ENCODE measurements around a stretch of chr5.

DNA sequence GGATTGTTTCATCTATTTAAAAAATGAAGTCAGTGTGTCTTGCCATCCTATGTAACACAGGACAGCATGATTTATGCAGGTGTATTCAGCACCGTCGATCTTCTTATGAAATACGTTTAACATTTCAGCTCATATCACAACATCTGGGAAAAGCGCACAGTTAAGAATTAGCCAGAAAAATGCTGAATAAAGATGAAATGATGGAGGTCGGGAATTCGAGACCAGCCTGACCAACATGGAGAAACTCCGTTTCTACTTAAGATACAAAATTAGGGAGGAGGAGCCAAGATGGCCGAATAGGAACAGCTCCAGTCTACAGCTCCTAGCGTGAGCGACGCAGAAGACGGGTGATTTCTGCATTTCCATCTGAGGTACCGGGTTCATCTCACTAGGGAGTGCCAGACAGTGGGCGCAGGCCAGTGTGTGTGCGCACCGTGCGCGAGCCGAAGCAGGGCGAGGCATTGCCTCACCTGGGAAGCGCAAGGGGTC lies 107.3 kb upstream of the COX7C start:
- PRO-cap = no peak
- RAMPAGE, long total RNA, 2 experiments = no peak in any of the 2 experiments

- PRO-cap = no peak
- RAMPAGE, long total RNA, 2 experiments = no peak in any of the 2 experiments
These were observed 37.8 kb downstream of the RASA1 start for GRCh38 chr5:87305170-87306124.

GRCh38 chr5:87320777-87321085 lies 53.0 kb downstream of the RASA1 start:
- PRO-cap = no peak
- RAMPAGE, long total RNA, 2 experiments = no peak in any of the 2 experiments

GRCh38 chr5:87337830-87338258 lies 70.2 kb downstream of the RASA1 start:
- PRO-cap = no peak
- RAMPAGE, long total RNA, 2 experiments = no peak in any of the 2 experiments

GRCh38 chr5:87392175-87392929 lies 20.4 kb downstream of the CCNH start:
- PRO-cap = no peak
- RAMPAGE, long total RNA, 2 experiments = no peak in any of the 2 experiments

DNA sequence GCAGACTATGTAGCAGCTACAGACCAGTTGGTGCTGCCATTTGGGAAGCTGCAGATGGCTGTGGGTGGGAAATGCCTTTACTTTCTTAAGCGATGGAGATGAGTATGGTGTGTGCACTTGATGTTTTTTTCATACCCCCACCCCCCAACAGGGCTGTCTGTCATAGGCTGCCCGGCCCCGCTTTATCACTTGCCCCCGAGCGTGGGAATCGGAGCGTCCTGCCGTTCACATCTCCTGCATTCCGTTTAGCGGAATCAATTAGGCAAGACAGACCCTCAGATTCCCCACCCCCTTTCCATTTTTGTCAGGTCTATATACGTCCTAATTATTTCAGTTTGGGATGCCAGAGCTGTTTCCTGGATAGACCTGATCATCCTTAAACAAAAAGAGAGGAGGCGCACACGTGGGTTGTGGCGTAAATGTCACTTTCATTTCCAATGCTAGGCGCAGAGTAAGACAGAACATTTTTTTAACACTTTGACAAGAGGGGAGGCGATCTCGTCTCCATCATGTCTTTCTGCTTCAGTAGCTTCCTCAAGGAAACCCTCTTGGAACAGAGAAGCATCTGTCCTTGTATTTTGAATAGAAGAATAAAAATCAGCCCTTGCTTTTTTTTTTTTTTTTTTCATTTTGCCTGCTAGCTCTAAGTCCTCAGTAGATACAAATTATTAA lies 217.2 kb downstream of the MEF2C start:
- PRO-cap = no peak
- RAMPAGE, long total RNA, 2 experiments = no peak in any of the 2 experiments

DNA sequence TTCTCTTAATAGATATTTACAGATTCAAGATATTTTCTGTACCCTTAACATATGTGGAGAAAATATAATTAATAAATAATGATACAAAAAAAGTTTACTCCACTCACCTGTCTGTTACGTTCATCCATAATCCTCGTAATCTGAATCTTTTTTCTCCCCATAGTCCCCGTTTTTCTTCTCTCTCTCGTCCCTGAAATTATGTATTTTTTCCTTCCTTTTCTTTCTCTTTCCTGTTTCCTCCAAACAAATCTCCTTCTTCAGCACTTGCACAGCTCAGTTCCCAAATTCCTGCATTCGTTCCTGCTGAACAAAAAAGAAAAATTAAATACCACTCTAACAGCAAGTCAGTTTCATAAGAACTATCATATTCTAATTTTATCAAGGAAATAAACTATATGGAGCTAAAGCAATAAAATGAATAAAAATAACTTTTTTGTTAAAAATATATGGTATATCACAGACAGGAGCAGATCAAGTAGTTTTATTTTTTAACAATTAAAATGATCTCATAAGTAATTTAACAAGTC lies 59.3 kb downstream of the MEF2C start:
- PRO-cap = no peak
- RAMPAGE, long total RNA, 2 experiments = no peak in any of the 2 experiments

GRCh38 chr5:88833185-88833710 lies 49.7 kb downstream of the MEF2C start:
- PRO-cap = bidirectional peak, plus-strand start at chr5:88833563, minus-strand start at chr5:88833509
- RAMPAGE, long total RNA, 2 experiments = no peak in any of the 2 experiments

- PRO-cap = unidirectional peak, plus-strand start at chr5:88881694; bidirectional peak, plus-strand start at chr5:88881862, minus-strand start at chr5:88881828
- RAMPAGE, long total RNA, 2 experiments = no peak in any of the 2 experiments
These were observed 1.5 kb downstream of the MEF2C start for GRCh38 chr5:88881187-88882269.

- PRO-cap = no peak
- RAMPAGE, long total RNA, 2 experiments = no peak in any of the 2 experiments
These were observed 201.1 kb downstream of the CETN3 start for GRCh38 chr5:90208028-90209231.

DNA sequence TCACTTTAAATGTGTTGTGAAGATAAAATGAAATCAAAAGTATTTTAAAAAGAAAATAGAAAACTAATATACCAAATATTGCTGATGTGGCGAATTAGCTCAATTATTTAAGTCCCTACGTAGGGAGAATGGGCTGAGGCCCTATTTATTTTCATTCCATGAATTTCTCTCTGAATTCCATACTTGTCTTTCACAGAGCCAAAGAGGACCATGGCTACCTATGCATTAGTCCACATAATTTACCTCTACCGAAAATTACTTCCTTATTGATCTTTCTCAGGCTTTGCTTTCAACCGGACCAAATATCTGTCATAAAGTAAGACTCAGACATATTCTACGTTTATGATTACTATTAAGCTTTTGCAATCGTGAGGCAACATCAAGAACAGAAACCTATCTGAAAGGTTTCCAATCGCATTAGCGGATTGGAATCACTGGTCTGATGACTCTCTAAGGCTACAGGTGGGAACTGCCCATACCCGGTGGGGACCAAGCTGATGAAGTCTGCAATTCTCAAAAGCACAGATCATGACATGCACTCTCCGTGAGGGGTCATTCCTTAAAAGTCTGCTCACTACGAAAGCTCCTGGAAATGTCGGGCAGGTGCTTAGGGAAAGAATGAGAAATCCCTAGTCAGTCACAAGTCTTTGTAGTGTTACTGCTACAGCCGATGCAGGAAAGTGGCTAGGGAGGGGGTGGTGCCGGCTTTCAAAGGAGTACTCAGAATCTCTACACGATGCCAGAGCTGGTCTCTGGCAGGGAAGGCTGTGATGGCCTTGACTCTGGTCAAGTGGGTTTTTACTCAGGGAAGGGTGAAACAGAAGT lies 1.5 kb downstream of the MBLAC2 start:
- PRO-cap = no peak
- RAMPAGE, long total RNA, 2 experiments = no peak in any of the 2 experiments

DNA sequence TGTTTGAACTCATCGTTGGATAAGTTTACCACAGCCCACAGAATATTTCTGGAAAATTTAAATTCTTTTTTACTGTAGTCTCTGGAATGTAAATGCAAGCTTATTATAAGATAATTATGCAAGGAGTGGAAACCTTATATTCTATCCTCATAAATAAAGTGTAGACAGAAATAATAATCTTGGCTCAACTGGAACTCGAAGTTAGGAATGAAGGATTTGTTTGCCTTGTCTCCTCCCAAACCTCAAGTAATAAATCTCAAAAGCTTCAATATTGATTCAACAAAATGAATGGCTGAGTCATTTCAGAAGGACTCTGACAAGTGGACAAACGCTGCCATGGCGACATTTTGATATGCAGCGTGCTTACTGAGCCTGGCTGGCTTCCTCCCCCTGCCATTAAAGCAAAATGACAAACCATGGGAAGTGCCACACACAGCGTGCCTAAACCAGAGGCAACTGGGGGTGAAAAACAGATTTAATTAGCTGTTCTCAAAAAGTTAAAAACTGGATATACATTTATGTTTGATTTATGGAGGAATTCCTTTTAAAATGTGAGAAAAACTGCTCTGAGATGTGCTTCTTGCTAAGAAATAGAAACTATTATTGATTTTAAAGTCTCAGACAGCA lies 10.5 kb upstream of the ADGRV1 start:
- PRO-cap = no peak
- RAMPAGE, long total RNA, 2 experiments = no peak in any of the 2 experiments

GRCh38 chr5:90878032-90878585 lies 319.5 kb downstream of the ADGRV1 start:
- PRO-cap = no peak
- RAMPAGE, long total RNA, 2 experiments = no peak in any of the 2 experiments

DNA sequence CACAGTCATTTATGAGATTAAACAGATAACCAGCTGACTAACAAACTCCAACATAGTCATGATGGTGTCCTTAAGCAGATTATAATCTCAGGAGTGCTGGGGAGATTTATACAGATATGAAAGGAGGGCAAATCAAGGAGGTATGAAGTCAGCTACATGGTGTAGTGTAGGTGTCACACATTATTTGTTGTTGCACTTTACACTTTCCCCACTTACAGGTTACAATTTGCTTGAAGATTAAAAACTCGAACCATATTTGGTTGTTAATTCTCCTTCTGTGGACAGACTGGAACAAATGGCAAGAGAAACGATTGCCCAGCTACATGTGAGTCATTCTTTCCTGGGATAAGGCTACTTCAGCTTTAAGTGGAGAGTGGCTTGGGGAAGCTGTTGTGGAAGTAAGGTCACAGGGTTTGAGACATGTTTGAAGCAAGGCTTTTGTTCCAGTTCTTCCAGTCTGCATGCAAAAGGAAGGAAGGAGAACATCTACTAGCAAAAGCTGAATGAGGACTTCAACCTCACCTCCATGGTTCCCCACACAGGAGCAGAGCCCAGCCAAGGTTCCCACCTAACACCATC lies 320.1 kb downstream of the ADGRV1 start:
- PRO-cap = unidirectional peak, plus-strand start at position 455 of the sequence
- RAMPAGE, long total RNA, 2 experiments = no peak in any of the 2 experiments

DNA sequence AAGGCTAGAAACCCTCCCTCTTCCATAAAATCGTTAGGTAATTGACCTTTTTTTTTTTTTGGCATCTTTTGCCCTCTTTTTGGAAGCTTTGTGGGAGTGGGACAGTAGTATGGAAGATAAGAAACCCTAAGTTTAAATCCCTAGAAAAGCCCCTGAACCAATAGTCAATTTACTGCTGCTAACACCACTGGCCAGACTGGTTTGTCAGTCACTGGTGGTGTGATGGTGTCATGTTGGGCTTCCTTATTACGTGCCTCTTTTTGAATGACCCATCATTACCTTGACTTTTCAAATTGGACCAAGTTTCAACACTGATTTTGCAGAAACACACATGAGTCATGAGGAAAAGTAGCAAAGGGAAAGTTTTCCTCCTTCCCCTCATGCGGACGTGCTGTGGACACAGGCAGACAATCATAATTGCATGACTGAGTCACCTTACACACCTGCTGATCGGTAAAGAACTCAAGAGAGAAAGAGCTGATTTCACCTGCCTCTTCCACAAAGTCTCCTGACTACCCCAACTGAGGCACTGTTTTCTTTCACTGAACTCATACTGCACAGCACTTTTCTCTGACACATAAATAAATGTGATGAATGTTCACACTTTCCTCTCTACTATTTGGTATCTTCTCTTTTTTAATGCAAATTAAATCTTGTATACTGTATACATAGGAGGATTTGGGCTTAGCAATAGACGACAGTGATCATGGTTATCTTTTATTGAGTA lies 324.5 kb downstream of the ARRDC3 start:
- PRO-cap = no peak
- RAMPAGE, long total RNA, 2 experiments = no peak in any of the 2 experiments

DNA sequence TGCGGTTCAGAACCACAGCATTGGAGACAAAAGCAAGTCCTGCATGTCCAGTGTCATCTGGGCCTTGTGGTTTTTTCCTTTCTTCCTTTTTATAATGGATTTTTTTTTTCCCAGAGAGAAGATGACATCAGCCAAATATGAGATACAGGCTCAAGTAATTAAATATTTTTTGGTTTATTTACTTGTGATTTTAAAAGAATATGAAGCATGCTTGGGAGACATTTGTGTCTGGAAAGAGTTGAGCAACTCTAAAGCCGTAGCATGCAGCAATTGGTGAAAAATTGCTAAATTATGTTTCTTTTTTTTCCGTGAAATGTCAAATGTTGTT lies 261.6 kb downstream of the ARRDC3 start:
- PRO-cap = no peak
- RAMPAGE, long total RNA, 2 experiments = no peak in any of the 2 experiments

DNA sequence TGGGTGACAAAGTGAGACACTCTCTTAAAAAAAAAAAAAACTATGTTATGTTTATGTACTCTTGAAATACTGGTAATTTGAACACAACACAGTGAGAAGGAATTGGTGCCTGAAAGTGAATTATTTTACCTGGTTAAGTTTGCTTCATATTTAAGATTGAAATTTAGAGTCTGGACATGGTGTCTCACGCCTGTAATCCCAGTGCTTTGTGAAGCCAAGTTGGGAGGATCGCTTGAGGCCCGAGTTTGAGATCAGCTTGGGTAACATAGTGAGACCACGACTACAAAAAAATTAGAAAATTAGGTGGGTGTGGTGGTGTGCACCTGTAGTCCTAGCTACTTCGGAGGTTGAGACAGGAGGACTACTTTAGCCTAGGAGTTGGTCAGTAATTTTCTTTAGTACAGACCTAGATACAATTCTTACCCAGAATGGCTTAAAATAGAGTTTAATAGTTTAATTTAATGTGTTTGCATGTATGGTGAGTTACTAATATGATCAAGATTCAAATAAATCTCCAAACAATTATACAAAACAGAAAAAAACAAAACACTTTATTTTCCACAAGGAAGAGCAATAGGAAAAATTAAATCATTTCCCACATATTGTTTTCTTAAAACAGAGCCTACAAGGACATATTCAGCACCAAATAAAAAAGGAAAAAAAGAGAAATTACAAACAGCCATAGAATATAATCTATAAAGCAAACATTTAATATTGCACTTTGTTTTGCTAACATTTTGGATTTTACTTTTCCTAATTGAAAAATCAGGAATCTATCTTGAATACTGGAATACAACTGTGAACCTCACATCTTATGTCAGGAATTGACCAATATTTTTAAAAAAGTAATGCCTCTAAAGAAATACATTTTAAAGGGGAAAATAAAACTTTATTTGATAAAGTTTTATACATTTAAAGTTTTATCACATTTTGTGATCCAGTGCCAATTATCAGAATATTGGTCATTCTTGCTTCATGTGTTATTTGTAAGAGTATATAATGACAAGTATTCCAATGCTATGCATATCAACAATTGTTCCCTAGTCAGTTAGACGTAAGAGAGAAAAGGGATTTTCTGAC lies 14.6 kb downstream of the ARRDC3 start:
- PRO-cap = no peak
- RAMPAGE, long total RNA, 2 experiments = no peak in any of the 2 experiments

- PRO-cap = no peak
- RAMPAGE, long total RNA, 2 experiments = no peak in any of the 2 experiments
These were observed 160.8 kb upstream of the NR2F1 start for GRCh38 chr5:93422280-93422539.

DNA sequence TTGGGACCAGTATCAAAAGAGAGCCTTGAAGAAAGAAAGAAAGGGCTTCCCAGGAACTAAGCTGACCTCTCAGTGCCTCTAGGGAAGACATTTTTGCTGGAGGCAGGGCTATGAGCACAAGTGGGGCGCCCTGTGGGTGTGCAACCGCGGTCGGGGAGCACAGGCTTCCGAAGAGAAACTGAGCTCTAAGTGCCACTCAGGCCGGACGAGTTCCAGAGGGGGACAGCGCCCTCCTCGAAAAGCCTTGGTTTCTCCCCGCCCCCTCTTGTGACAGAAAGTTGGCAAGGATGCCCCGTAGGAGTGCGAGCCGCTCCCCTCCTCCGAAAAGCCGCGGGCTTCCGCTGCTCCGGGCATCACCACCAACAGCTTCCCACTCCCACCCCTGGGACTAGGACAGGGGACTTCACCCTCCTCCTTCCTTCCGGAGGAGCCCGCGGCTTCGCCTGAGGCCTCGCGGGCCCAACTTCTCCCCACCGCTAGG lies 4.1 kb upstream of the NR2F1 start:
- PRO-cap = bidirectional peak, plus-strand start at position 323 of the sequence, minus-strand start at position 212 of the sequence
- RAMPAGE, long total RNA, 2 experiments = no peak in any of the 2 experiments

GRCh38 chr5:93588595-93589043 lies 5.6 kb downstream of the NR2F1 start:
- PRO-cap = no peak
- RAMPAGE, long total RNA, 2 experiments = no peak in any of the 2 experiments

Data from right atrium auricular region (tissue), 2 donors.